Endometrial microvascular endothelial cells (primary cell): ENCODE measurements around the genes SHLD1 and FERMT1.

DNA sequence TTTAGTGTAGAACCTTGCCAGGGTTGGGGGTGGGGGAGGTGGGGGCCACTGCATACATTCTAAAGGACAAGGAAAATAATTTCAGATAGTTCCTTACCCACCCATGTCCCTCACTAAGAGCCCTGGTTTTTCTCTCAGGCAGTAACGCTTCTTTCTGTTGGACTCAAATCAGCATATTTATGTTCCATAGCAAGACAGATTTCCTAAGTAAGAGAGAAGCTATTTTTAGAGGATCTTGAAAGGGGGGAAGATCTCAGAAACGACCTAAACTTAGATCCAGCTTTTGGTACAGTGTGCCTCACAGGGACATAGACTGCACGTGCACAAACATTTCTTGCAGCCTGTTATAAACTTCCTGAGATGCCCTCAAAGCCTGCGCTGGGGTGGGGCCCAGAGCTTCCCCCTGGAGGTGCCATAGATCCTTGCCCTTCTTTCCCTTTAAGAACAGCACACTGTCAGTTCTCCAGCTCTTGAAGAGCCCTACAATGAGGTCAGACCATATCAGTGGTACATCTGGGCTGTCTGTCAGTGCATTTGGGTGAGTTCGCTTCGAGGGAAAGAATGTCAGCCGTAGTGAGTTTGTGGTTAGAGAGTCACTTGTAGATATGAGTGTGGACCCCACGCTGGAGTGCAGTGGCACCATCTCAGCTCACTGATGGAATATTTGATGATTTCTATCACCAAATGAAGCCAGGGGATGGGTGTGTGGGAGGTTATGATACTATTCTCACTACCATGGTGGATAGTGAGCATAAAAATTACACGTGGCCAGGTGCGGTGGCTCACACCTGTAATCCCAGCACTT, 48.7 kb upstream of the GPCPD1 start:
- RAMPAGE, long total RNA = no peak

GRCh38 chr20:5750143-5750737, at the start of gene SHLD1:
Gene SHLD1, plus strand, starts transcription at chr20:5750401.
- RAMPAGE, long total RNA = no peak

GRCh38 chr20:5823100-5823572, 72.9 kb downstream of the SHLD1 start:
- RAMPAGE, long total RNA = no peak

DNA sequence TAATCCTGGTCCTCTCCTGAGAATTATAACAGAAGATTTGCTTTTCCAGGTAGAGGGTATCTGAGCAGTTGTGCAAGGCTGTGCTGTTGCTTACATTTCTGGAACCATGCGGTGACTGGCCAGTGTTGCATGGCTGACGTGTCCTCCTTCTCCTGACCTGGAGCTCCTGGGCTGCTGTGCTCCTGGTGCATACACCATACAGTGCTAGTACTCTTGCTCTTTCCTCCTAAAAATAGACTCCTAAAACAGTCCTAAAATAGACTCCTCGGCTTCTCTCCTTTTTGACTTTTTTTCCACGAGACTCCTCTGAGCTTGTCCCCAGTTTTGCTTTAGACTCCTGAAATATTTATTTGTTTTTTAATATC, 78.4 kb upstream of the CHGB start:
- RAMPAGE, long total RNA = no peak

GRCh38 chr20:5843031-5843259, 68.4 kb upstream of the CHGB start:
- RAMPAGE, long total RNA = no peak

DNA sequence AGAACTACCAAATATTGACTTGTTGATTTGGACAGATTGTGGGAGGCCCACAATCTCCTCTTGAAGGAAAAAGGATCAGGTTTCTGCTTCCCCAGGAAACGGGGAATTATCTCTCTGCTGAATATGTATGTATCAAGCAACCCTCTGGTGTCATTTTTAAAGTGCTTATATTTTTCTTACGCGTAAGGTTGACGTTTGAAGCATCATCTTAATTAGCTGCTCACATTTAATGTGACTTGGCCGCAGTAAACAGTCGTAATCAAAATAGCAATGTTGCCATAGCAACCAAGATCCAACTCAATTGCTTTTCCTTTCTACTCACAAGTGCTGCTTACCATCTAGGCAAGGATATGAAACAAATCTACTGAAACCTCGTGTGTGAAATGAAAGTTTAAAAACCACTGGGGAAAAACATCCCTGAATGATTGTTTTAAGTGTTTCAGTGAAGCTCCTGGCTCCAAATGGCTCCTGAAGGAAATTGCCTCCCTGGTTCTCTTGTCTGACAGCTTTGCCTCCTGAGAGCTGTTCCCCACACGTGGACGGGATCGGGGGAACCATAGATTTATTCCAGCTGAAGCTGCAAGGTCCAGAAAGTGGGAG, 65.0 kb upstream of the CHGB start:
- RAMPAGE, long total RNA = no peak

- RAMPAGE, long total RNA = no peak
Observed at GRCh38 chr20:5958275-5958979, 8.0 kb downstream of the MCM8 start.

GRCh38 chr20:6027826-6029080, 22.3 kb downstream of the CRLS1 start:
- RAMPAGE, long total RNA = no peak

DNA sequence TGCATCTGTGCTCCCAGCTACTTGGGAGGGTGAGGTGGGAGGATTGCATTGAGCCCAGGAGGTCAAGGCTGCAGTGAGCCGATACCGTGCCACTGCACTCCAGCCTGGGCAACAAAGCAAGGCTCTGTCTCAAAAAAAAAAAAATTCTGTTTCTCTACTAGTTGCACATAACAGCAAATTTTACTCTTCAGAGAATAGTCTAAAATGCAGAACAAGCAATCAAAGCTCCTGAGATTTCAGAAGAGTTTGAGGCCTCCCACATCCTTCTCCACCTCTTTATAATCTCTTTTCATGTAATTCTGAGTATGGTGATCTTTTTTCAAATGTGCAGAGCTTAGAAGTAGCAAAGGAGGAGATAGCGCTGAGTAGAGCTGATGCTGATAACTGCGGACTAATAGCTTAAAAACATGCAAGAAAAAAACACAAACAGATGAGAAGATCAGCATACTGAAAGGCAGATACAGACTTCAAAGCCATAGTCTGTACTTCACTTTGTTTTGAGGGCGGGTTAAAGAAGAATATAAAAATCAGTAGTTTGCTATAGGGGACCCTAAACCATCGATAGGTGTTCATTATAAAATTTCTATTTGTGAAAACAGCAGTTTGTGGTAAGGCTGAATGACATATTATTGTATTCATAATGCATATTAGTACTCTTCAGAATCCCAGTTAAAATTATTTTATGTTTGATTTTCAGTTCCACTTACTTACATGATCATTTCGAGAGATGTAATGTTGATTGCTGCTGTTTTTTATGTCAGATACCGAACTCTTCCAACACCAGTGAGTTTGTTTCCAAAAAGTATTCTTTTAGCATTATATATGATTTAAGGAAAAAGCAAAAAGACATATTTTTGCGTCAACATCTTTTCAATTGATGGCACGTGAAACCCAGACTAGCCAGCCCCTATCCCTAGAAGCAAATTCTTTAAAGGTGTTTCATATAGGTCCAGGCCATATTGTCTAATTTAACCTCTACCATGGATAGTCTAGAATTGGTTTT, 23.0 kb downstream of the LRRN4 start:
- RAMPAGE, long total RNA = no peak

GRCh38 chr20:6122728-6123863, at the start of gene FERMT1:
Gene FERMT1, minus strand, starts transcription at chr20:6123030.
- RAMPAGE, long total RNA = no peak

DNA sequence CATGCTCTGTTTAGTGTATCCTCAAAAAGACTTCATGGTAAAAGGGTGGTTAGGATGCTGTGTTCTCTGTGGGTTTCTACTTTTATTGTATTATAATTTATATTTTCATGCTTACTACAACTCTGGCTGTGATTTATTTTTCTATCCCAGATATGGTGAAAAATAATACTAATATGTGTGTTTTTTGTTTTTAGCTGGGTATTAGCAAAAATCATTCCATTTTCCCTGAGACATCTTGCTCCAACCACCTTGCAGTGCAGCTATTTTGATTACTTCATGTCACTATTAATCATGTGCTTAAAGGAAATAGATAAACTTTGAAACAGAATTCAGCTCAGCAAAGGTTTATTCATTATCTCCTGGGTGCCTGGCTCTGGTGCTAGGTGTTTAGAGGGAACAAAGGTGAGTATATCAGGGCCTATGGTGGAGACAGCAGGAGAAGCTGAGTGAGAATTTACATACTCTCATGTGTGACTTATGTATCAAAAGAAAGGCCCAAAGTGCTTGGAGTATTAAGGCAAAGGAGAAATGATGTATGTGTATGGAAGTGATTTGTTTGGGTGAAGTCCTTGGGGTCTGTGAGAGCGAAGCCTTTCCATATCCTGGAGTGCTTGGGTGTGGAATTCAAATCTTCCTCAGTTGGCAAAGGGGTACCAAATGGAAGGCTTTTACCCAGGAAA, 63.9 kb upstream of the BMP2 start:
- RAMPAGE, long total RNA = no peak

- RAMPAGE, long total RNA = no peak
Observed at GRCh38 chr20:6770901-6771500, 3.5 kb downstream of the BMP2 start.

DNA sequence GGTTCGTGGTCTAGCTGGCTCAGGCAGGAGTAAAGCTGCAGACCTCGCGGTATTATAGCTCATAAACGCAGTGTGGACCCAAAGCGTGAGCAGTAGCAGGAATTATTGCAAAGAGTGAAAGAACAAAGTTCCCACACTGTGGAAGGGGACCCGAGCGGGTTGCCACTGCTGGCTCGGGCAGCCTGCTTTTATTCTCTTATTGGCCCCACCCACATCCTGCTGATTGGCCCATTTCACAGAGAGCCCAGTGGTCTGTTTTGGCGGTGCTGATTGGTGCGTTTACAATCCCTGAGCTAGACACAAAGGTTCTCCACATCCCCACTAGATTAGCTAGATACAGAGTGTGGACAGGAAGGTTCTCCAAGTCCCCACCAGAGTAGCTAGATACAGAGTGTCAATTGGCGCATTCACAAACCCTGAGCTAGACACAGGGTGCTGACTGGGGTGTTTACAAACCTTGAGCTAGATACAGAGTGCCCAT, 137.3 kb downstream of the HAO1 start:
- RAMPAGE, long total RNA = no peak

DNA sequence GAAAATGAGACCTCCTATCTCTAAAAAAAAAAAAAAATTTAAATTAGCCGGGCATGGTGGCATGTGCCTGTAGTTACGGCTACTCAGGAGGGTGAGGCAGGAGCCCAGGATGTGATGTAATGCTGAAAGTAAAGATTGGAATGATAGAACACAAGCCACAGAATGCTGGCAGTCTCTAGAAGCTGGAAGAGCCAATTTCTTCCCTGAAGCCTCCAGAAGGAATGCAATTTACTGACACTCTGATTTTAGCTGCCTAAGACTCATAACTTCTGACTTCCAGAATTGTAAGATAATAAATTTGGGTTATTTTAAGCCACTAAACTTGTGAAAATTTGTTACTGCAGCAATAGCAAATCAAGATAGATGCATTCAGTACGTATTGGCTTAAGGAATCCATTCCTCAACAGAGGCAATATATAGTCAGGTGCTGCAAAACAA, 27.3 kb upstream of the HAO1 start:
- RAMPAGE, long total RNA = no peak

DNA sequence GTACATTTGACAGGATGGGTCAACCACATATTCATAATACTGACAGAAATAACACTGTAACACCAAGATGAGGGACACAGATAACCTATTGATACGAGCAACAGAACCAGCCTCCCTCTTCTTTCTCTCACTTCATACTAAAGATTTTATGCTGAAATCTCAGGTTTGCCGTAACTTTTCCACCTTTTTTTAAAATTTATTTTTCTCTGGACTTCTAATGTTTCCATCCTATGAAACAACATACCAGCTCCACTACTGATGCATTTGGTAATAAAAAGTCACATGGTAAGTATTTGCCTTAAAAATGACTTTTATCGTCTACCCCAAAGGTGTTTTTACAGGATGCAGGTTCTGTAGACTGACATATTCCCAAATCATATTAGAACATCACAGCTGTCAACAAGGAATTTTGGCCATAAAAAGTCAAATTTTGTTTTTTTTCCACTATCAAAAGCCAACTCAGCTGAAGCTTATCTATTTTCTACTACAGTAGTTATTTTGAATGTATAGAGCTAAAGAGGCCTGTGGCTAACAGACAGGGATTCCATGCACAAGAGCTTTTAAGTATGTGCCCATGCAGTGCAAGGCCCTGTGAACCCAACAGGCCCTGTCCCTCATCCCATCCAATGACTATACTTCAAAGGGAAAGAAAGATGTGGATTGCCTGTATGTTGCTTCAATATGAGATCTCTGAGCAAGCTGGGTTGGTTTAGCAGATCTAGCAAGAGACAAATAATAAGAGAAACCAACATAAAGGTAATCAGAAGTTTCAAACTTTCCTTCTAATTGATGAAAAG, 38.1 kb upstream of the HAO1 start:
- RAMPAGE, long total RNA = no peak

GRCh38 chr20:7981853-7982341, 37.7 kb downstream of the TMX4 start:
- RAMPAGE, long total RNA = no peak

GRCh38 chr20:7995931-7996221, 23.7 kb downstream of the TMX4 start:
- RAMPAGE, long total RNA = no peak

DNA sequence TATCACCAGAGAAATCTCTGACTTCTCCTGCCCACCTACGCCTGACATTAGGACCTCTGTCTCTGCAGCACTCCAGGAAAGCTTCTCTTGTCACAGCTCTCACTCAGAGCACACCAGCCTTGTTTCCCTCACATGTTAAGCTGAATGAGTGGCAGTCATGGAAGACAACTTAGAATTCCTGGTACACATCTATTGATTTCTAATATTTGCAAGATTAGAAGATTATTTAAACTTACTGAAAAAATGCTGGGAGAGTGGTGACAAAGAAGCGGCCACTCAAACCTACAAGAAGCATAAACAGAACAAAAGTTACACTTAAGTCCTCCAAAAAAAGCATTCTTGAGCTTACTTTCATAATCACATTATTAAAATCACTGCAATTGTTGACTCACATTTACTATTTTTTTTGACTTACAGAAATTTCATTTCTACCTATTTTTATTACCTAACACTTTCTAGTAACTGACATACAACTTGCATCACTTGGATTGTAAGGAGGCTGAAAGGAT, 18.2 kb downstream of the TMX4 start:
- RAMPAGE, long total RNA = no peak

DNA sequence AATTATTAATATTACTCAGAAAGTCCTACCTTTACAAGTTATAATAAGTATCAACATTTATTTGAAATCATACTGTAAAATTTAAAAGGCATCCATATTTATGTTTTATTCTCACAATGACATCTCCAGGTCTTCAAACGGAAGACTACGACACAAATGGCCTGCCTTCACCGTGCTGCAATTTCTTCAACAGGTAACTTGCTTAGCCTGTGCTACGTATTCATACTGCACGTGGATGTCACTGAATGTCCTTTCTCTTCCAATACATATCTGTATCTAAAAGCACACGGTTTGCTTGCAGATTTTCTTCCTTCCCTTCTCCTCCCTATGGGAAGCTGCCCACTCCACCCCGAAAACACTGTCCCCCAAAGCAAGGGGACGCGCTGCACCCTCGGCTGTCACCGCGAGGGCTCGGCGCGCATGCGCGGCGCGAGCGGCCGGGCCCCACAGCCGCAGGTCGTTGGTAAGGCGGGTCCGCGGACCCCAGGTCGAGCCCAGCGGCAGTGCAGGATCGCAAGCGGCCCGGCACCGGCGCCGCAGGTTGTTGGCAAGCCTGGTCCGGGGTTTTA, 713 bp downstream of the TMX4 start:
- RAMPAGE, long total RNA = no peak

GRCh38 chr20:8416091-8416779, 284.2 kb downstream of the PLCB1 start:
- RAMPAGE, long total RNA = no peak